Pulmonary artery (tissue), 1 donor: ENCODE results near the genes FILIP1, HTR1B, LCA5 and IBTK.

DNA sequence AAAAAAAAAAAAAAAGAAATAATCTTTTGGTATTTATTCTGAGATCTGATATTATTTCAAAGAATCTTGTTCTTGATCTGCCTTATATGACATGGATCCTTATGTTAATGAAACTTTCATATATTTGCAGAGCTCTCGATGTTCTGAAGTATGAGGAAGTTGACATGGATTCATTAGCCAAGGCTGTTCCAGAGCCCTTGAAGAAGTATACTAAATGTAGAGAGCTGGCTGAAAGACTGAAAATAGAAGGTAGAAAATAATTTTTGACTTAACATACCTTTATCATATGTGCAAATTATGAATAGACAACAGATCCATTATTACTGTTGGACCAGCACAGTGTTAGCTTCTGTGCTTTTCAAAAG, 28.7 kb downstream of the EEF1A1 start:
- PRO-cap: no peak

DNA sequence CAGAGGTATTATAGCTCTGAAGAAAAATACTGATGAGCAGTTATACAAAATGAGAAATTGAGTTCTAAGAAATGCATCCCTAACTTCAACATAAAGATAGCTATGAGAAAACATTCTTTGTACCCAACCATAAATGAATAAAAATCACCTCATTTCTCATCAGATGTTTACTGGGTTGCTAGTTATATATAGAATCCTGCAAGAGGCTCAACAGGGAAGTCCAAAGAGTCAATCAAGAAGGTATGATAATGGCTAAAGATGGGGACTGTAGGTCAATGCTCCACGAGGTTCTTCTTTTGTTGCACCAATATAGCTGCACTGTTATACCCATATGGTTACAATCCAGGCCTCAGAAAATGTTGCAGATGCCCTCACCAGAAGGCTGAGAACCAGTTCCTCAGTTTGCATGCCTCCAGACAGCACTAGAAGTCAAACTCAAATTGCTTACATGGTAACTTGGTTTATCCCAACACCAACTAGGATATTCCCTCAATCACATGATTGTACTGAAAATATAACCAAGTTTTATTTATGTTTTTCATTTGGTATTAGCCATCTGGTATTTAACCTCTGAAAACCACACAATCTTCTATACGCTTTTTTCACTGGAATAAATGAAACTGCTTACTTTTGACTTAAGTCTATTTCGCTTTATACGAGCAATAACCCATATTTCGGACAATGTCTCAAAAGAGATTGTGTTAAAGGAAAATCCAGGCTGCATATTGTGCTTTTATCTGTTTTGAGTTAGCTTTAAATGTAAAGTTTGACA, 12.0 kb downstream of the EEF1A1 start:
- PRO-cap: no peak

DNA sequence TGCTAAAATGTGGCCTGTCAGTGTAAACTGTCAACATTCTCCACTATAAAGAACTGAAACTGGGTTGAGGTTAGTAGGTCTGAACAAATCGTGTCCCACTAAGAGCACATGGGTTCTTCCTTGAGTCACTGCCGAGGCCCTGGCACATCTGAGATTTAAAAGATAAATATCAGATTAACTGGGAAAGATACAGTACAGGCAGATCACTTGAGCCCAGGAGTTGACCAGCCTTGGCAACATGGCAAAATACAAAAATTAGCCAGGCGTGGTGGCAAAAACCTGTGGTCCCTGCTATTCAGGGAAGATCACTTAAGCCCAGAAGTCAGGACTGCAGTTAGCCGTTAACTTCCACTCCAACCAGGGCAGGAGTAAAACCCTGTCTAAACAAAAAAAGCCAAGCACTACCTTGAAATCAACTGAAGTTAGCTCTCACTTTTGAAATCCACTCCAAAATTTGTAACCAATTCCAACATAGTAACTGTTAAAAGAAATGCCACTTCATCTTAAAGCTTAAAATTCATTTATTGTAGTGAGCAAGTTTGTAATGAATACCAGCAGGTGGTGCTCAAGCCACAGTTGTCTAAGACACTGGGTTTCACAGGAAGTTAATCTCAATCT, 5.5 kb downstream of the EEF1A1 start:
- PRO-cap: no peak

DNA sequence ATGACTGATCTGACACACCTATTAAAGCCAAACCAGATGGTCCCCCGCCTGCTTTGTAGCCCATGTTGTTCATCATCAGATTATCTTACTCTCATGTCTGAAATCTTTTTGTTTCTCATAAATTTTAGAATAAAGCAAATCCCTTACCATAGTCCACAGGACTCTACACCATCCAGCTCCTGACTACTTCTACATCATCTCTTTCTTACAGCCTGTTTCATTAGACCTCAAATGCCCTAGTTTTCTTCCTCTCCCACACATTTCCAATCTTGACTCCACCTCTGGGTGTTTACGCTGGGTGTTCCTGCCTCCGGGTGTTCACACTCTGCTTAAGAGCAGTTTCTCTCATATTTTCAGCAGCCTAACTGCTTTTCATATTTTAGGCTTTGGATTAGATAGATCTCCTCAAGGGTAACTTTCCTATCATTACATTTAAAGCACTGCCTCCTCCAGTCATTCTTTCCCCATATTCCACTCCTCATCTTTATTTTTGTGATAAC, 399.6 kb downstream of the COL12A1 start:
- PRO-cap: no peak

- PRO-cap: no peak
These were observed 129.9 kb downstream of the COL12A1 start for GRCh38 chr6:75075869-75076535.

DNA sequence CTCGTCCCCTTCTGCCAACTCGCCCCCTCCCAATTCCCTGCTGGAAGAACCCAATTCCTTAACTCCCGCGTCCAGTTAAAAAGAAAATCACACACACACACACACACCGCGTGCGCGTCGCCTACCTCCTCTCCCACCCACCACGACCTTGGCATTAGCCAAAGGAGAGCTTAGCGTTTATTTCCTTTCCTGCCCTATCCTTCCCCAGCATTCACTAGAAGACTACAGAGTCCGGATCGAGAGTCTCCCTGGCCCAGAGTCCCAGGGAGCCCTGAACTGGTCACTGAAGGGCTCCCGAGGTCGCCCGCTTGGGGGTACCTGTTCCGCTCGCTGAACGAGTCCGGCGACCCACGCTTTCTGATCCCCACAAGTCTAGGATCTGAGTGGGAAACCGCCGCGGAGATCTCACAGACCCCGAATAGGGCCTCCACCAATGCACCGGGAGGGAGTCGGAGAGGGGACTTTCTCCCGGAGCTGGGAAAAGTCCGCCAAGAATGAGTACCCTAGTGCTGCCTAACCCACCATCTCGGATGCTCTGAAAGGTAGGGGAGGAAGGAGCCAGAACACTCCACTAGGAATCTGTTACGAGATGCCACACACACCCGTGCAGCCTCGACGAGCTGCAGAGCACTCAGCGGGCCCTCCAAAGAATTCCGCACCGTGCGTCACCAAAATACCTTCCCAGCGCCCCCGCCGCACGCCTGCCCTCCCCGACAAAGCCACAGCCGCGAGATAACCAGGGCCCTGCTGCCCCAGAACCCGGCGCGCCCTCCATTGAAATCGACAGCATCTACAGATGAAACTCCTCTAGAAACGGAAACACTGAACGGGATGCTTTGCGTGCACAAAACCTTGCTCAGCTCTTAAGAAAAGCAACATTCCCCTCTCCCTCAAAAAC, 909 bp downstream of the COL12A1 start:
- PRO-cap: no peak

- PRO-cap: no peak
These were observed 6.2 kb upstream of the COL12A1 start for GRCh38 chr6:75212027-75212528.

DNA sequence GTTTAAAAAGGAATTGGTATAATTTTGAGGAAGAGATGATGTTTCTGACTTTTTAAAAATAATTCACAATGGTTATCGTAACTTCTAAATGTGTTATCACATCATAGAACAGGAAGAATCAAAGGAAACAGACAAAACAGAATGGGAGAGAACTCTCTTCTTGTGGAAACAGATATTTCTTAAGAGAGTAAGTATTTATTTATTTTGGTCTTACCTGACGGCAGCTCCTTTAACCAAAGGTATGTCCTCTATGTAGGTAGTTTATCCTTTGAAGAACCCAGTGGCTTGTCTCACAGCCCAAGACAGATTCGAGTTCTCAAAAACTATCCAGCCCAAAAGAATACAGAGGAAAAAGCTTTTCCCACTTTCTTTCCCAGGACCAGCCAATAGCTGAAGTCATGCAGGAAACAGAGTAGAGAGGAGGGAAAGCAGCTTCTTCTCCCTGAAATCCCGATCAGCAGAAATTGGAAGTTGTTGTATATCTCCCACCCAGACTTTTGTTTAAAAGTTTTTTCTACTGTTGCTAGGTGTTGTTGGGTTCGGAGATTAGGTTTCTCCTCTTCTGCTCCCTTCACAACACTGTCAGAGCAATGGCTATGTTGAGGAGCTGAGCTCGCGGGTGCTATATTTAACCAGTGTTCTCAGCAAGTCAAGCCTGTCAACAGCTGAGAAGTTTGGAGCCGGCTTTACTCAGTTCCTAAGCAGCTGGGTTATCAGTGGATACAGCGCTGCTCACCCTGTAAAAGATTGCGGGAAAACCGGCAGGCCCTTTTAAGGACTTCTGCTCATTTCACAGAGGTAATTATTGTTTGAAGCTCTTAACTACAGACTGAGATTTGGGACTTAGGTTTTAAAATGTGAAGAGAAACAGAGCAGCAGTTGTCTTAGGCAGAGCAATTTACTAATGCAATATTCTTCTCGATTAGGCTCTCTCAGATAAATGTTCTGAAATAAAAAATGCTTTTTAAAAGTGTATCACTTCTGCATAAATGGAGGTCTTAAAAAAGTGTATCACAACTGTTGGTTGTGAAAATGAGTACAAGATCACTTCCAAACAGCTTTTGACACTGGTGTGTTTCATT, at the start of gene FILIP1:
TSS of gene FILIP1 (minus strand) at position 601 of the 1,082 bp plus-strand sequence.
- PRO-cap: bidirectional peak, plus-strand start at position 704 of the sequence, minus-strand start at position 581 of the sequence

- PRO-cap: no peak
These were observed 61.5 kb downstream of the SENP6 start for GRCh38 chr6:75663107-75663700.

DNA sequence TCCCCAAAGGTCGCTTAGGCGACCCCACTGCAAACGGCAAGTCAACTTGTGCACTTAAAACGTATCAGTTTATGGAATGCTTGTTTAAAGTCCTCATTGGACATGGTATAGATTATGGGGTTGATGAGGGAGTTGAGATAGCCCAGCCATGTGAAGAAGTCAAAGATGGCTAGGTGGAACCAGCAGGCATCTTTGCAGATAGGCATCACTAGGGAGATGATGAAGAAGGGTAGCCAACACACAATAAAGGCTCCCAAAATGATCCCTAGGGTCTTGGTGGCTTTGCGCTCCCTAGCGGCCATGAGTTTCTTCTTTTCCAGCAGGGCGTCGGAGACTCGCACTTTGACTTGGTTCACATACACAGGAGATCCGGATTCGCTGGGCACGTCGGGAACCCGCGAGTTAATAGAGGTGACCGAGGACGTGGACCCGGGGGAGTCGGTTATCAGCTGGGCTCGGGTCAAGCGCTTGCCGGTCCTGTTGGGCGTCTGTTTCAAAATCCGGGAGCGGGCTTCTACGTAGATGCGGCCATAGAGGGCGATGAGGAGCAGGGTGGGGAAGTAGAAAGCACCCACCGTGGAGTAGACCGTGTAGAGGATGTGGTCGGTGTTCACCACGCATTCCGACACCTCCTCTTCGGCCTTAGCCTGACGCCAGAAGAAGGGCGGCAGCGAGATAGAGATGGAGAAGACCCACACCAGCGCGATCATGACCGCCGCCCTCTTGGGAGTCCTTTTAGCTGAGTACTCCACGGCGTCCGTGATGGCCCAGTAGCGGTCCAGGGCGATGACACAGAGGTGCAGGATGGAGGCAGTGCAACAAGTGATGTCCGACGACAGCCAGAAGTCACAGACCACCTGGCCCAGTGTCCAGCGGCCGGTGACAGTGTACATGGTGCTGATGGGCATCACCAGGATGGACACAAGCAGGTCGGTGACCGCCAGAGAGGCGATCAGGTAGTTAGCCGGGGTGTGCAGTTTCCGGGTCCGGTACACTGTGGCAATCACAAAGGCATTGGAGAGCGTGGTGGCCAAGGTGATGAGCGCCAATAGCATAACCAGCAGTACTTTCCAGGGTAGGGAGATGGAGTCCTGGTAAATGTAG, 749 bp downstream of the HTR1B start:
- PRO-cap: no peak

DNA sequence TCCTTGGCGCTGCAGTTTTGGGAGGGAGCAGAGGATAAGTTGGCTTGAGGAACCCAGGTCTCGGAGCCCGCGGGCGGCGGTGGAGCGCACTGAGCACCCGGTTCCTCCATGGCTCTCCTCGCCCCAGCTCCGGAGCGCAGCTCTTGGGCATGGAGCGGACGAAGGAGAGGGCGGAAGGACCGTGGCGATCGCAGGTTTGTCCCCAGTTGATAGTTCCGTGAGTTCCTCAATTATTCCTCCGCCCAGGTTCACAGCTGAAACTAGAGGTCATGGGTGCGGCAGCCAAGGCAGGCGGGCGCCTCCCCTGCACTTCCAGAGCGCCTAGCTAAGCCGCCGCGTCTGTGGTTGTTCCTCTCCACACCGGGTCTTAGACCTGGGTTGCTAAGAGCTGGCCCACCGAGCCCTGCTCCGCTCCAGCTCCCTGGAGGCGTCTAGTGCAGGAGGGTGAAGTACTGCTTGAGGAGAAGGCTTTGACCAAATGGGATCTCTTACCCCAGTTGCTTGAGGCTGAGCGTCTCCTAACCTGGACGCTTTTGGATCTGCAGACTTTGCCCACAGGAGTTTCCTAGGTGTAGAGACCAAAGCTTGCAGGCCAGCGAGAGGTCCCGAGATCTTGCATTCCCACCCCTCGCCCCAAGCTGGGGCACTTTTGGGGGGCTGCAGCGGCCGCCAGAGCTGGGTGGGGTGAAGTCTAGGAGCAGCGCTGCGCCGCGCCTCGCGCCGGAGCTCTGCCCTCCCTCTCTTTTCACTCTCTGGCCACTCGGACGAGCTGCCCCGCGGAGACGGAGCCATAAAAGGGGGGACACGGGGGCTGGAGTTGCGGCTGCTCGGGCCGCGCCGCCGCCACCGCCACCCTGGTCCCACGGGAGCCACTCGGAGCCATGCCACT, at the start of gene HTR1B:
TSS of gene HTR1B (minus strand) at position 198 of the 889 bp plus-strand sequence.
- PRO-cap: bidirectional peak, plus-strand start at position 257 of the sequence, minus-strand start at position 198 of the sequence

GRCh38 chr6:77834437-77834869, 181.6 kb downstream of the MEI4 start:
- PRO-cap: no peak

GRCh38 chr6:79038959-79039362, 39.1 kb downstream of the PHIP start:
- PRO-cap: no peak

DNA sequence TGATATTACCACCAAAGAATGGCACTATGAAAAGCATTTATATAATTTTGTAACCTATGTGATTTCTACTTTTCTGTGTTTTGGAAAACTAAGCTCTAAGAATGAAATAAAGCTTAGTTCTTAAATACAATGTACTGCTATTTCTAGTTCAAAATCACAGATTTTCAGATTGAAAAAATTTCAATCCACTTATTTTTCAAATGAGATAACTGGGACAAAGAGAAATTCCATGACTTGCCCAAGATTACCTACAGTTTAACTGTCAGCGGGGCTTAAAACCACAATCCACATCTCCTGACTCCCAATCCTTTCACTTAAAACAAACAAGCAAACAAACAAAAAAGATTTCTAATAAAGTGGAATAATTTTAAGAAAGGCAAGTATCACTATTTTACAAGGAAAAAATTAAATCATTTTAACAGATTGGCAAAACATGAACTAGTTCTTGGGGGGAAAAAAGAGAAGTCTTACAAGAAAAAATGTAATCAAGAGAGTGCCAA, 4.2 kb downstream of the PHIP start:
- PRO-cap: no peak

GRCh38 chr6:79233473-79234324, 155.6 kb upstream of the PHIP start:
- PRO-cap: unidirectional peak, plus-strand start at chr6:79233677; bidirectional peak, plus-strand start at chr6:79234004, minus-strand start at chr6:79233895

DNA sequence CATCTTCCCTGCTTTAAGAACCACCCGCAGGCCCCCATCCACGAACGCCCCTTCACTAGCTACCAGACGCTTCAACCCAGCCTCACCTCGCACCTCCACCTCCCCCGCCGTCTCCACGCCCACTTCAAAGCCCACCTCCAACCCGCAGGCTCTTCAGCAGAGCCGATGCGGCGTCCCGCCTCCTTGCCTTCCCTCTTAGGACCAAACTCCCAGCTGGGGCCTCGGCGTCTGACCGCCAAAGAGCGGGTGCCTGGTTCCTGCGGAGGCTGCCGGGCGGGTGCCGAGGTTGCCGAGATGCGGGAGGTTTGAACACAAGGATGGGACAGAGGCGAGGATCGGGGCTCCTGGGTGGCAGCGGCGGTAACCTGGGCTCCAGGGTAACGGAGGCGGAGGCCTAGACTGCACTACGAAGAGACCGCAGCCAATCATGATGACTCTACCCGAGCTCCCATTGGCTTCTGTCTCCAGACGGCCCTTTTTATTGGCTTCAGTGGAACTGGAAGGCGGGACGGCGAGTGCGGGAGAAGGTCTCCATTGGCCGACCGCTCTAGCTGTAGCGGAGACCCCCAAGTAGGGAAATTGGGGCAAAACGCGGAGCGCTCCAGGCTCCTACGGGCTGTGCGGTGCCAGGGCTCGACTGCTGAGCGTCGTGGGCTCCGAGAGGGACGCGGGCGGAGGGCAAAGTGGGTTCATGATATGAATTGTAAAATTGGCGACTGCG, at the start of gene LCA5:
TSS of gene LCA5 (minus strand) at position 401 of the 721 bp plus-strand sequence.
- PRO-cap: unidirectional peak, minus-strand start at position 126 of the sequence; bidirectional peak, plus-strand start at position 506 of the sequence, minus-strand start at position 453 of the sequence

DNA sequence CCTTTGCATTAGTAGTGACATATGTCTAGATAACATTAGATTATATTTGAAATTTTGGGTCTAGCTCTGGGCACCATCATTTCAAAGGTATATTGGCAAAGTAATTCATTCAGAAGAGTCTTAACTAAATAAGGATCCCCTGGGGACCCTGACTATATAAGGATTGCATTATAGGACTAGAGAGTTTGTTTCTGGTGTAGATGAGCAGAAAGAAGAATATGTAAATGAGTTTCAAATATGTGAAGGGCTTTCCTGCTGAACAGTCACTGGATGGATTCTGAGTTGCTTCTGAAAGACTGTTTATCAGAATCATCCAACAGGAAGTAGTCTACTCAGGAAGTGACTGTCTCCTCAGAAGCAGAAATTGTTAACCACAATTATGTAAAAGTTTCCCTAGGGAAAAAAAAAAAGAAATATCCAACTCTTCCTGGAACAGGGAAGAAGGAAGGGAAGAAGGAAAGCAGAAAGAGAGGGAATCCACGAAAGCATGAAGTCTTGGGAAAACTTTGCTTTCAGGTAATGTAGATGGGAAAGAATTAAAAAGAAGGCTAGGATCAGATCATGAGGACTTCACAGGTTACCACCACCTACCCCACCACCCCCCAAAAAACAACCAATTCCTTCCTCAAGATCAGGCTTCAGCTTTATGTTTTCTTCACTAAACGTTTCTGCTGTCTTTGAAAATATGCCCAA, 138.9 kb downstream of the TENT5A start:
- PRO-cap: no peak

DNA sequence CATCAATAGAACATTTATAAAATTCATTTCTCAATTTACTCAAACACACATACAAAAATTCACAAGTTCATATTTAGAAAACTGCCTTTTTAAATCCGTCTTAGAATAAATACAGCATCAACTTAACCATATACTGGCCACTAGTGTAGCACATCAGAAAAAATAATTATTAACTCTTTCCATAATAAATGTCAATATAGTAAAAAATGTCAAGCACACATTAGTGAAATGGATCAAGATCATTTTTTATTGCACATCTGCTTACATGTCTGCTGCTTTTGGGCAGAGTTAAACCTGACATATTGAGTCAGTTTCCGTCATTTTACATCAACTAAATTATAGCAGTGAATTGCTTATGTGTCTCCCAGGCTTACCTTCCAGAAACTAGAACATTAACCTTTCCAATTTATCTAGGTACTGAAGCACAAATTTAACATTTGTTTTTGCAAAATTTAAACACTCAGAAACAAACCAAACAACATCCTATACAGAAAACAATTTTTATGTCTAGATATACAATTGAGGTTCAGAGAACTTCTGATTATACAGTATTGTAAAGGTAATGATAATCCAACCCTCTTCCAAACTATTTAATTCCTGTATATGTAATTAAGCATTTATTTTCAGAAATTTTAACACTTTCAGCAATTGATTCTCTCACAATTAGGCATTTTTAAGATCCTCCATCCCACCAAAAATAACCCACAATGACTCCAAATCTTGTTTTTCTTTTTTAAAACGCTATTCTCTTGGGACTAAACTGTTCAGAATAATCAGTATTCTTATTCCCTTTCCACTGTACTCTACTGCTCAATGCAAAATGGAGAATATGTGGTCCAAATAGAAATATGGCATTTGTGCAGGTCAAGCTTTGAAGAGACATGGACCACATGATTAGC, 77.3 kb downstream of the IBTK start:
- PRO-cap: no peak

- PRO-cap: no peak
These were observed 61.2 kb downstream of the IBTK start for GRCh38 chr6:82186147-82186918.

- PRO-cap: bidirectional peak, plus-strand start at chr6:82247843, minus-strand start at chr6:82247744
These were observed at the start of gene IBTK for GRCh38 chr6:82247379-82248185. IBTK (minus strand) TSS chr6:82247744.